ENCODE data around the genes PXT1 and STK38.

DNA sequence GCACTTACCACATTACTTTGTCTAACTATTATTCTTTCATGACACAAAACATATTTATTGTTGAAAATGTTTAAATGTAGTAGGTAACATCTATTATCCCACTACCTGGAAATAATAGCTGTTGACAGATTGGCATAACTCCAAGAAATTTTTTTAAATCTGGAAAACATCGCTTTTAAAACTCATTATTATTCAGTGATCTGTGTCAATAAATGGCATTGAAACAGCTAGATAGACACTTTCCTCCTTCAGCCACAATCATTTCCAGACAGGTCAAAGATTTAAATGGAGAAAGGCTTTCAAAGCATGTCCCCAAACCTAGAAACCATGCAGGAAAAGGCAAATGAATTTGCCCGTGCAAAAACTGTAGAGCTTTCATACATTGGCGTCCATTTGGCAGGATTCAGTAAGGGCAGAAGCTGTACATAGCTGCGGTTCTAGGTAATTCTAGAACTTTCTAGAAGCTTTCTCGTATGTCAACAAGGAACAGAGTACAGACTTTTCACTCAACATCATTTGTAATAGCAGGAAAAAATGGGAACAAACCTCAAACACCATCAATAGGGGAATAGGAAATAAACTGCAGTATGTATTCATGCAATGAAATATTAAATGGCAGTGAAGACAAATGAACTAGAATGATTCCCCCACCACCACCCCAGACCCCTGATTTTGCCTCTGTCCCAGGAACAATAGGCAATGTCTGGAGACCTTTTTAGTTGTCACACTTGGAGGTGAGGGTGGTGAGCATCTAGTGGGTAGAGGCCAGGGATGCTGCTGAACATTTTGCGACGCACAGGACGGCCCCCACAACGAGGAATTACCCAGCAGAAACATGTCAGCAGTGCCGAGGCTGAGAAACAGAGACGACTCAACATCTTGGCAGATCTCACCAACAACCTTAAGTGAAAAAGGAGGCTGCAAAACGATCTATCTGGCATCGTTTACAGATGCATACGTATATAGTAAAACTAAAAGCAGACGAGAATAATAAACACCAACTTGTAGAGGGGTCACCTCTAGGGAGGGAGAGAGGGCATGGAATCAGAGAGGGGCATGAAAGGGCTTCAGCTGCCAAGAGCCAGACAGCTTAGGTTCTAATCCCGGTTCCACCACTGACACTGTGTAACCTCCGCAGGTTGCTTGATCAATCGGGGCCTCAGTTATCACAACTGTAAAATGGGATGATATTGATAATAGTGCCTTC, 10.9 kb upstream of the MAPK13 start:
- PRO-cap, 4 experiments, result peak in 1 of 4 experiments; most common plus-strand start position 1,003 of the sequence (in 1)
- RAMPAGE, long total RNA, 2 experiments, result no peak in any of the 2 experiments

DNA sequence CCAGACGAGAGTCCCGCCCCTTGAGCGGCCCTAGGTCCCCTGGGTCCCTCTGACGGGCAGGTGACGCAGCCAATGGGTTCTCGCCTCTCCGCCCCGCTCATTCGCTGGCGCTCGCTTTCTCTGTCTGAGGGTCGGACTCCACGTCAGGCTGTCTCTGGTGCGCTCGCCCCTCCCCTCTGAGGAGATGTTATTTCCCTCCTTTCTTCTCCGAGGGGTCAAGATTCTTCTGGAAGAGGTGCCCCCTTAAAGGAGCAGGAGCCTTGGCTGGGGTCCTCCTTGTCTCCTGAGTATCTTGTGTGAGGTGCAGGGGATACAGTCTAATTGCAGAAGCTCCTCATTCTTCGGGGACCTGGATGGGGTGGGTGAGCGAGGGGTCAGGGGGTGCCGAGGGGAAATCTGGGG, 720 bp downstream of the BRPF3 start:
- PRO-cap, 4 experiments, result peak in 4 of 4 experiments; most common plus-strand start position 134 of the sequence (in 3)
- RAMPAGE, long total RNA, 2 experiments, result start-site peak on the plus strand in 1 of 2 experiments, centred at position 123 of the sequence, 5 reads per replicate

- PRO-cap, 4 experiments, result no peak in any of the 4 experiments
- RAMPAGE, long total RNA, 2 experiments, result no peak in any of the 2 experiments
Observed at GRCh38 chr6:36335583-36336101, 1.0 kb downstream of the BNIP5 start.

- PRO-cap, 4 experiments, result peak in 4 of 4 experiments; most common plus-strand start chr6:36439811 (in 2)
- RAMPAGE, long total RNA, 2 experiments, result no peak in any of the 2 experiments
Observed at GRCh38 chr6:36439642-36440024, 3.0 kb downstream of the PXT1 start.

GRCh38 chr6:36442578-36443140, at the start of gene PXT1:
Gene PXT1, minus strand, starts transcription at chr6:36442854.
- PRO-cap, 4 experiments, result peak in 4 of 4 experiments; most common plus-strand start chr6:36442973 (in 2); most common minus-strand start chr6:36442854 (in 4)
- RAMPAGE, long total RNA, 2 experiments, result start-site peak on the plus strand in 2 of 2 experiments, at chr6:36443007-36443077 at its widest, 730 to 896 reads per replicate

DNA sequence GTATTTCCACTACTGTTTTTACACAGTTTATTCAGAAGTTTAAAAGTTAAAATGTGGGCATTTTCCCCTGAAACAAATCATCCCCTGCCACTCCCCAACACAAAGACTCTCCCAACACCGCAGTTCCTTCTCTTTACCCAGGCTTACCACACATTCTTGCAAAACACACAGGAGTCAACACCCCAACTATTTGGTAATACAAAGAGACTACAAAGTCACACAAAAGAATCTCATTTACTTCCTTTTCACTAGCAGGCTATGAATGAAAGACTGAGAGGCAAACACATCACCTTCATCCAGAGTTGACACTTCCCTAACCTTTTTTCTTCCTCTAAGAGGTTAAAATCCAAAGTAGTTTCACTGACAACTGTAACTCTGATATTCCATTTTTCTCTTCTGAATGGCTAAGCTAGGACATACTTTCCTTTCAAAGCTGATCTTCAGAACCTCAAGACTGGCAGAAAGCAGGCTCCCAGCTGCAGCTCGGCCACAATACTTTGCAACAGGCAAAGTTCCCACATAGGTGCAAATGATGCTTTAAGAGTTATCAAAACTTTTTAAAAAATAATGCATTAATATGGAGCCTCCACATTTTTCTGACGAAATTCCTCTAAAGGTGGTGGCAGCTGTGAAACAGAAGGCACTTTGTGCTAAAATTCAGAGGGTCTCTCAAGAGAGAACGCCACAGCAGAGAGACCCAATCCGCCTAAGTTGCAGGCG, 51.2 kb downstream of the KCTD20 start:
- PRO-cap, 4 experiments, result peak in 1 of 4 experiments; most common minus-strand start position 108 of the sequence (in 1)
- RAMPAGE, long total RNA, 2 experiments, result no peak in any of the 2 experiments

DNA sequence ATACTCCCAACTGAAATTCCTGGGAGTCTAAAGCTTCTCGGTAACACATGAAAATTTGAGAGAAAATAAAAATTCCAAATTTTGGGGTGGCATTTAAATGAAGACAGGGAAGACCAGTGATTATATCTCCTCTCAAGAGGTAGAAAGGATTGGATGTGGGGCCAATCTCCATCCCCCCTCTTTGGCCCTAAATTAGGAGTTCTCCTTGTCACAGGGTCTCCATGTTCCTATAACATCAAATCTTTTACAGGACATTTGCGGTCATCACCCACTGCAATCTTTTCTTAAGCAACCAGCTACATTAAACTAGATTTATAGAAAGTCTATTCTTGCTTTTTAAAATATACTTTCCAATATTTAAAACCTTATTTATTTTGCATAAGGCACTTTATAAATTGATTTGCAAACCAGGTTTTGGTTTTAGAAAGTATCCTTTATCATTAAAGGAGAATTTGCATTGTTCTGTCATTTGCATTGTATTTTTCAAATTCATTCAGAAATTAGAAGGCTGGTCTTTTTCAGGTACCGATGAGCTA, 26.5 kb downstream of the STK38 start:
- PRO-cap, 4 experiments, result no peak in any of the 4 experiments
- RAMPAGE, long total RNA, 2 experiments, result no peak in any of the 2 experiments

DNA sequence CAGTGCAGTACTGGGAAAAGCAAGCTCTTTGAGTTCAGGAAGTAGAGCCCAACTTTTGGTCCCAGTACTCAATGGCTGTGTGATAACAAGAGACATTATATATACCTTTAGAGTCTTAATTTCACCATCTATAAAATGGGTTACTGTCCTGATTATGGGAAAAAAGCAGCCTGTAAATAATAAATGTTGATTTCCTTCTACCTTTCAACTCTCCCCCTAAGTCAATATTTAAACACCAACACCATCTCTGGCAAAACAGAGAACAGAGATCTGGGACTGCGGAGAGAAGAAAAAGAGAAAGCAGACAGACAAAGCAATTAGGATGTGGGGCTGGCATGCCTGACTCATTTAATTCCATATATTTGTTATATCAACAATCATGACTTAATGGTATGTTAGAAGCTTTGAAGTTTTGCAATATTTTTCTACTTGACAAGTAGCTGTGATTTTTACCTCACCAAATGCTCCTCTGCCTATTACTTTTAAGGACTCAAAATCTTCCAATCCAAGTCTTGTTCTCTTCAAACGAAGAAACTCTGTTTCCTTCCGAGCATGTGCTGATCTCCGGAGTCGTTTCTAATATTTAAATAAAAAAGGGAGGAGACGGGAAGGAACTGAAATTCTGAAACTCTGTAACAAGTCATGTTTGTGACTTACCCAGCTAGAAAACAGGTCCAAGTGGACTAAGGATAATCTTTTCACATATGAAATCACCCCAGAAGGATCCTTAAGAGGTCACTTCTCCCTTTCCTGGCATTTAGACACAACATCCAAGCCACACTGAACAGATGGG, 23.2 kb downstream of the STK38 start:
- PRO-cap, 4 experiments, result peak in 4 of 4 experiments; most common plus-strand start position 258 of the sequence (in 1); most common minus-strand start position 72 of the sequence (in 1)
- RAMPAGE, long total RNA, 2 experiments, result no peak in any of the 2 experiments

- PRO-cap, 4 experiments, result peak in 4 of 4 experiments; most common plus-strand start chr6:36547585 (in 4); most common minus-strand start chr6:36547443 (in 2)
- RAMPAGE, long total RNA, 2 experiments, result start-site peak on the minus strand in 2 of 2 experiments, at chr6:36547248-36547456 at its widest, 24 to 197 reads per replicate
Observed at GRCh38 chr6:36547008-36547852, at the start of gene STK38. Gene STK38, minus strand, starts transcription at chr6:36547479.

- PRO-cap, 4 experiments, result no peak in any of the 4 experiments
- RAMPAGE, long total RNA, 2 experiments, result no peak in any of the 2 experiments
Observed at GRCh38 chr6:36597612-36598330, 3.6 kb downstream of the SRSF3 start.

- PRO-cap, 4 experiments, result peak in 1 of 4 experiments; most common plus-strand start chr6:36600588 (in 1)
- RAMPAGE, long total RNA, 2 experiments, result no peak in any of the 2 experiments
Observed at GRCh38 chr6:36600264-36601254, 6.4 kb downstream of the SRSF3 start.

GRCh38 chr6:36643480-36643926, 35.0 kb upstream of the CDKN1A start:
- PRO-cap, 4 experiments, result no peak in any of the 4 experiments
- RAMPAGE, long total RNA, 2 experiments, result no peak in any of the 2 experiments

DNA sequence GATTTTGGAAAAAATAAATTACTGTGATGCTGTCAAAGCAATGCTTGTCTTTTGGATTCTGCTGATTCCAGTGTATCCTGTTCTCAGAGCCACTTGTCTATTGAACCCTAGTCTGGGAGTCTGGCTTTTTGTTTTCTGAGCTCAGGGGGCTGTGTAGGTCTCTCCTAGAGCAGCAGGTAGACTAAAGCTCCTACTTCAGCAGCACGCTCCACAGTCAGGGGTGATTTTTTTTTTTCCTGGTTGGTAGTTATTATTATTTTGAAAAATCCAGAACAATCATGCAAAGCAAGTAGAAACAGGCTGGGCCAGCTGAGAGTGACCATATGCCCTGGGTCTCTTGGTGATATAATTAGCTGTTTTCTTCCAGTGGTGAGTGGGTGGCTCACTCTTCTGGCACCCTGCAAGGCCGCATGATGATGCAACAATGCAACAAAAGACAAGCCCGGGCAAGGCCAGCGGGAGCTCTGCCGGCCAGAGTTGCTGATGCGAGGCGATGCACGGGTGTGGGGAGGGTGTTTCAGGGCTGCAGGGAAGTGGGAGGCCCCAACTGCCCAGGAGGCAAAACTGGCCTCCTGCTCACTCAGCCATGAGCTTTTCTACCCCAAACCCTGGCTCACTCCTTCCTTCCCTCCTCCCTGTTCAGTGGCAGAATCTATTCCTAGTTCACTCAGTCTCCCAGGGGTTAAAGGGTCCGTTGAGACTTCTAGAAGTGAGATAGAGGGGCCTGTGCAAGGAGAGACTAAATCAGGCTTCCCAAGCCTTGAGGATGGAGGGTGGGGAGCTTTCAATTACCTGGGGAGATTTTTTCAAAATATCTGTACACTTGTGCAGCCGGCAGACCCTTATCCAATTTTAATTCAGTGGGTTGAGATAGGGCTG, 11.5 kb upstream of the CDKN1A start:
- PRO-cap, 4 experiments, result peak in 1 of 4 experiments; most common plus-strand start position 474 of the sequence (in 1); most common minus-strand start position 317 of the sequence (in 1)
- RAMPAGE, long total RNA, 2 experiments, result no peak in any of the 2 experiments

DNA sequence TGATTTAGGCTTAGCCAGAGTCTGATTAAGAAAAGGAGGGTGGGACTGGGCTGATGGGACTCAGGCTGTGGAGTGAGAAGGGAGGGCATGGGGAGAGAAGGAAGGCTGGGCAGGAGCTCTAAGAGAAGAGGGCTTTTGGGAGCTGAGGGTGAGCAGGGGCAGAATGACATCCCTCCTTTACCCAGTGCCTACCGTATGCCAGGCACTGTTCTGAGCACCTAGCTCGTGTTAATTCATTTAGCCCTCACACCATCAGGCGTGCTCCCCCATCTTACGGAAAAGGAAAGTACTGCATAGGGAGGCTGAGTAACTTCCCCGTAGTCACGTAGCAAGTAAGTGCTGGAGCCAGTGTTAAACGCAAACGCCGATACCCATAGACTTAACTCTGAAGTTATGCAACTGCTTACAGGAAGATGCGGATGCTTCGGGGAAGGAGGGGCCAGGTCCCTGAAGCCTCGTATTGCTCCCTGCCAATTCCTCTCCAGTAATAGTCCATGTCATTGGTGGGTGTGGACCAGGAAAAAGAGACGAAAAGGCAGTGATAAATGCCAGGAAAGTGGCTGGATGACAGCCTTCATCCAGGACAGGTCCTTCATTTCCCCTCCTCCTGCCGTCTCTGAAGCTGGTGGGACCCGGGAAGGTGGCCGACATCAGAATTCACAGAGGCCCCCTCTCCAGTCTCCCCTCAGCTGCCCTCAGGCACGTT, 37.5 kb downstream of the RAB44 start:
- PRO-cap, 4 experiments, result peak in 2 of 4 experiments; most common plus-strand start position 559 of the sequence (in 2); most common minus-strand start position 387 of the sequence (in 2)
- RAMPAGE, long total RNA, 2 experiments, result no peak in any of the 2 experiments

- PRO-cap, 4 experiments, result no peak in any of the 4 experiments
- RAMPAGE, long total RNA, 2 experiments, result no peak in any of the 2 experiments
Observed at GRCh38 chr6:36743798-36744536, 46.3 kb downstream of the RAB44 start.

- PRO-cap, 4 experiments, result no peak in any of the 4 experiments
- RAMPAGE, long total RNA, 2 experiments, result no peak in any of the 2 experiments
Observed at GRCh38 chr6:36855028-36855904, 16.0 kb upstream of the CPNE5 start.

GRCh38 chr6:36862008-36862847, 12.4 kb downstream of the PPIL1 start:
- PRO-cap, 4 experiments, result no peak in any of the 4 experiments
- RAMPAGE, long total RNA, 2 experiments, result no peak in any of the 2 experiments

- PRO-cap, 4 experiments, result no peak in any of the 4 experiments
- RAMPAGE, long total RNA, 2 experiments, result no peak in any of the 2 experiments
Observed at GRCh38 chr6:36970321-36970889, 15.6 kb downstream of the MTCH1 start.

GRCh38 chr6:36983288-36983707, 2.7 kb downstream of the MTCH1 start:
- PRO-cap, 4 experiments, result no peak in any of the 4 experiments
- RAMPAGE, long total RNA, 2 experiments, result no peak in any of the 2 experiments

DNA sequence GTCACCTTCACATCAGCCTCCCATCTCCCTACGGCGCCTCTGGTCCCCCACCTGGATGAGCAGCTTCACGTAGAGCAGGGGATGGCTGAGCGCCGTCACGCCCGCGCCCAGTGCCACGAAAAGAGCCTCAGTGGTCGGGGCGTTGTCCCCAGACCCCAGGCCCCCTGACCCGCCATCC, 305 bp downstream of the MTCH1 start:
- PRO-cap, 4 experiments, result no peak in any of the 4 experiments
- RAMPAGE, long total RNA, 2 experiments, result no peak in any of the 2 experiments